ENCODE measurements around the genes USP6NL and PRPF18.

GRCh38 chr10:9755934-9756224 lies 1261.8 kb upstream of the CELF2 start:
- PRO-cap, result no peak

DNA sequence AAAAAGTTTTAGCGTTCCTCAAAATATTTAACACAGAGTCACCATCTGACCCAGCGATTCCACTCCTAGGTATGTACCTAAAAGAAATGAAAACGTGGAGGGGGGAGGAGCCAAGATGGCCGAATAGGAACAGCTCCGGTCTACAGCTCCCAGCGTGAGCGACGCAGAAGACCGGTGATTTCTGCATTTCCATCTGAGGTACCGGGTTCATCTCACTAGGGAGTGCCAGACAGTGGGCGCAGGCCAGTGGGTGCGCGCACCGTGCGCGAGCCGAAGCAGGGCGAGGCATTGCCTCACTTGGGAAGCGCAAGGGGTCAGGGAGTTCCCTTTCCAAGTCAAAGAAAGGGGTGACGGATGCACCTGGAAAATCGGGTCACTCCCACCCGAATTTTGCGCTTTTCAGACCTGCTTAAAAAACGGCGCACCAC lies 366.9 kb upstream of the CELF2 start:
- PRO-cap, result no peak

DNA sequence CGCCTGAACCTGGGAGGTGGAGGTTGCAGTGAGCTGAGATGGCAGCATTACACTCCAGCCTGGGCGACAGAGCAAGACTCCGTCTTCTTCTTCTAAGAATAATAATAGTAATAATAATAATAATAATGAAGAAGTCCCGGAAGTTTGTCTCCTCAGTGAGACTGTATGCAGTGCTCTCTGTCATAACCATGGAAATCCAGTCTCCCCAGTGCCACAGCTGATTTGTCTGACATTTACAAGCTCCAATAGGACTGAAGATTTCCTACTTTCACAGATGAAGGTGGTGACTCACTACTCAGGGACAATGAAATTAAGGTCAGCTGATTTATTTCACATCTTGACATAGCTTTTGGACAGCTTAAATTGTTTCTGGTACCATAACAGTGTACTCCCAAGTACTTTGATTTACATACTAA lies 6.9 kb downstream of the CELF2 start:
- PRO-cap, result no peak

GRCh38 chr10:11150059-11150915 lies 132.6 kb downstream of the CELF2 start:
- PRO-cap, result no peak

GRCh38 chr10:11191712-11192080 lies 174.0 kb downstream of the CELF2 start:
- PRO-cap, result no peak

DNA sequence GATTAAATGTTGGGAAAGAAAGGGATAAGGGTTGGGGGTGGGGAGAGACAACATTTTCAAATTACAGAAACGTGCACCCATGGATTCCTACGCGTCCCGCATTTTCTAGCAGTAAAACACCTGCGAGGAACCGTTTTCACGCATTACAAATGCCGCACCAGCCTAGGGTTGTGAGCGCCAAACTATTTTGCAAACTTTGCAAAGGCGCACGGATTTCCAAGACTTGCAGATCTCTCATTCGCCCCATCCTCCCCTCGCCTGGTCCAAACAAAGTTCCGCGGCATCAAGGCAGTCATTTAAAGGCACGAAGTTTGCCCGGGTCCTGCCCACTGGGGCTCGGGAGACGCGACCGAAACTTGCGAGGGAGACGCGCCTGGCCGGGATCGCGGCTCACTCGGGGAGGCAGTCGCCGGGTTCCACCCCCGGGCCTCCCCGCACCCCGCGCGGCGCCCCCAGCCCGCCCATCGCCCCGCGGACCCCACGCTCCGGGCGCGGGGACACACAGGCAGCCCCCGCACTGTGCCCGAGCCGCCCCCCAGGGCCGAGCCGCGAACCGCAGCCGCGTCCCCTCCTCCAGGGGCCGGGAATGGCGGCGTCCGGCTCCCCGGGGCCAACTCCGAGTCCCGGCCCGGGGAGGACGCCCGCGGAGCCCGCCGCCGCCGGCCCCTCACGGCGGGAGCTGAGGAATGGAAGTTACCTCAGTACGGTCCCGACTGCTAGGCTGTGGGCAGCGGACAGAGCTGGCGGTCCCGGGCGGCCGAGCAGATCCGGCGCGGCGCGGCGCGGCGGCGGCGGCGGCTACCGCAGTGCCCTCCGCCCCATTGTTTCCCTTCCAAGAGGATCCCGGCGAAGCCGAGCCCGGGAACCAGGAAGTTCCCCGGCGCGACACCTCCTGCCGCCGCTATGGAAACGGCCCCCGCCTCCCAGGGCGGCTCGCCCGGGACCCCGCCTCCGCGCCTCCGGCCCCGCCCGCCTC lies at the start of gene USP6NL:
Gene USP6NL, minus strand, starts transcription at position 905 of the 976 bp plus-strand sequence.
- PRO-cap, result unidirectional peak, plus-strand start at position 329 of the sequence; bidirectional peak, plus-strand start outside the sequence, minus-strand start at position 823 of the sequence

DNA sequence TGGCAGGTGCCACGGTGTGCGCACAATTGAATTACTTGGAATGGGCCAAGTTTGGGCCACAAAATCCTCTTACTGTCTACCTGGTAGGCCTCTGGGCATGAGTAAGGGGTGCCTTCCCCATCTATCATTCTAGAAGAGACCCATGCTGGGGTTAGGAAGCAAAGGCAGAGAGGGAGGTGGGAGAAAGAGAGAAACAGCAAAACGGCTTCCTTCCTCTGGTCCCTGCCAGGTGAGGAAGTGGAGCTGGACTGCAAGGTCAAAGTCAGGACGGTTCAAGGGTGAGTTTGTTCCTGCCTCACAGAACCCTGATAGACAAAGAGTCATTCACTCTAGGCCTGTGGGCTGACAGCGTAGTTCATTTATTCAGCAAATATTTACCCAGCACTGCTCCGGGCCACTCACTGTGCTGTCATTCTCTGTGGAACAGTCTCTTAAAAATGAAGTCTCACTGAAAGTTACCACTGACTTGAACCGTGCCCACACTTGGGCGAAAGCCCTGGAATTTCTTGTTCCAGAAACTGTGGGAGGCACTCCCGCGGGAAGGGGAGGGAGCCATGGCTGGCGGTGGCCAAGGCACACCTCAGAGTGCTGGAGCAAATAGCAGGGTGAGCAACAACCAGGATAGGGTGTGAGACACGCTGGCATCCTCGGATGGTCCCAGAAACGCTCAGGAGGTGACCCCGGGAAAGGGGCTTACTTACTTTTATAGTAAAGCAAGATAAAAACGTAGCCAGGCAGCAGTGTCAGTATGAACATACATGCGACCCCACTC lies 26.2 kb upstream of the ECHDC3 start:
- PRO-cap, result bidirectional peak, plus-strand start at position 461 of the sequence, minus-strand start at position 217 of the sequence; unidirectional peak, plus-strand start at position 583 of the sequence

- PRO-cap, result no peak
These were observed 45.8 kb downstream of the CDC123 start for GRCh38 chr10:12241522-12242384.

- PRO-cap, result no peak
These were observed 15.5 kb upstream of the CAMK1D start for GRCh38 chr10:12333664-12334457.

DNA sequence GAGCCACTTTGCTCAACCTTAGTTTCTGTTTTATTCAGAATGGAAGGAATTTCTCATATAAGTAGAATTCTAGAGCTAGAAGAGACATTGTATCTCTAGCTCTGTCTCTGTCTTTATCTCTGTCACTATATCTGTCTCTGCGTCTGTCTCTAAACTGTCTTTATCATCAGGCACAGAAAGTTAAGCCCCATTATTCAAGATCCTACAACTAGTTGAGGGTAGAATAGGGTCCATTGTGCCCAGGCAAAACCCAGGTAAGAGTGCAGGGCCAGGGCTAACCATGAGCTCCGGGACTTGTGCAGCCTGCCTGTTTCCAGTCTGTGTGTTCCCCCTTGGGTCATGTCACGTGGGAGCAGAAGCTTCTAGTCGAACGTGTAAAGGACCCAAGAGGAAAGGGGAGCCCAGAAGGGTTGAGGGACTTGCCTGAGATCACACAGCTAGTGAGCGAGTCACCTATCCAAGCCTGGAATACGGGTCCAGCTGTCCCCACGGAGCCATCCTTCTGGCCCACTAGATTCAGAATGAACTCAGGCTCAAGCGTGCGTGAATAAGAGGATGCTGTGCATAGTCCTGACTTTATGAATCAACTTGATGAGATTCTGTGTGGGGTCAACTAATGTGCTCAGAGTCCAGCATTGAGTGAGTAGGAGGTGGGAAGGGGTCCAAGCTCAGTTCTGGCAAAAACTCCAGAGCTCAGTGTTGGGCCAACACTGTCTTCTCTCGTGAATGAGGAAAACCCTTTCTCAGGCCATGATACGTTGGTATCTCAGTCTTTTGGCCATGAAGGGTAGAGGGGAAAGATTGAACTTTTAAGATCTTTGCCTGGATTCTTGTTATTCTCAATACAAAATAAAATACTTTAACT lies 41.2 kb downstream of the CAMK1D start:
- PRO-cap, result no peak

DNA sequence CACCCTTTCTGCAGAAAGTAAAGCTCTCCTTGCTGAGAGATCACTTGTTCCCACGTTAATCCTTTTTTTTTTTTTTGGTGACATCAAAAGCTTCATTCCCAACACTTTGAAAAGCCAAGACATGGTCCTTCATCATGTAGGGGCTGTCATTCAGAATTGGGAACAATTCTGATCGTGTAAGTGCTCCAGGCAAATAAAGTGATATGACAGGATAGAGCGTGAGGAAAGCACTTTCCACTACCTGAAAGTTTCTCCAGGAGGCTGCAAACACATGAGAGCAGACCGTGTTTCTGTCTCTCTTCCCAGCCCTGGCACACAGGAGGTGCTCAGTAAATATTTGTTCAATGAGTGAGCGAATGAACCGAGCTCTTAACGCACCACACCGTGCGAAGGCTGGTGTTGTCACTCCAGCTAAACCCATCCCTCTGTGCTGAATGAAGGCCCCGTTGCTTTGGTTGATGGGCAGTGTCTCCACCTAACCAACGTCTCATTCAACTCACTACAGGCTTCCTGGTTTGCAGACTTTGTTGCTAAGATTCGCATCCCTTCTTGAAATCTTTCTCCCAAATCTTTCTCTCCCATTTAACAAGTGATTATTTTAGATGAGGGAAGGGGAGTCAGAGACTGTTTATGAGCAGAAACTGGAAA lies 282.4 kb downstream of the CAMK1D start:
- PRO-cap, result bidirectional peak, plus-strand start at position 399 of the sequence, minus-strand start at position 292 of the sequence

GRCh38 chr10:13161755-13162419 lies 529 bp downstream of the MCM10 start:
- PRO-cap, result no peak

DNA sequence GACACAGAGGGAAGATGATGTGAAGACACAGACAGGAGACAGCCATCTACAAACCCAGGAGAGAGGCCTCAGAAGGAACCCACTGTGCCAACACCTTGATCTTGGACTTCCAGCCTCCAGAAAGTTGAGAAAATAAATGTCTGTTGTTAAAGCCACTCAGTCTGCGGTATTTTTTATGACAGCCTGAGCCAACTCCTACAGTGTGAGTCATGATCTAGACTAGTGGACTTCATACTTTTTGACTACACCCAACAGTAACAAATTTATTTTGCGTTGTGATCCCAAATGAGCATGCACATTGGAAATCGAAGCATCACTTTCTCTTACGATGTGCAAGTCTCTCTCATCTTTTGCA lies 29.0 kb downstream of the PHYH start:
- PRO-cap, result no peak

DNA sequence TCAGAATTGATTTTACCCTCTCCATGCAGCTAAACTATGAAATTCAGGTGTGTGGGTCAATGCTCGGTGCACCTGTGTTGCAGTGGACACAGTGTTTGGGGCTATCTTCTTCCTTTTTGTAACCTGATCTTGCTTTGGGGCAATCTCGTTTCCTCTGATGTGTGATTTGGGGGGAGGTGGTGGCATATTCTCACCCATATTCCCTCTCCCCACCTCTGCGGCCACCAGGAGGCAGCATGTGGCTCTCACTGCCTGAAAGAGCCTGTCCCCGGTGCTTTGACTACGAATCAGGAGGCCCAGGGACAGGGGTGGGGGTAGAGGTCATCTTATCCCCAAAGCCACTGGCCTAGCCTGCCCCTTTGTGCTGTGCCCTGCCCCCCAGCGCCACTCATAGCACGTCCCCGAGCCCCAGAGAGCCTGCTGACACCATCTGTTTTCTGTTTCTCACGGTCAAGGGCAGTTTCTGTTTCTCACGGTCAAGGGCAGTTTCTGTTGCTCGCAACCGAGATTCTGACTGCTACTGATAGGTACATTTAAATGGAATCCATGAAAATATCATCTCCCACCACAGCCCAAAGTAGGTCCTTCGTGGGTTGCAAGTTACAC lies 28.3 kb downstream of the PHYH start:
- PRO-cap, result no peak

- PRO-cap, result unidirectional peak, minus-strand start at chr10:13272378; bidirectional peak, plus-strand start at chr10:13272595, minus-strand start at chr10:13272378
These were observed 27.6 kb downstream of the PHYH start for GRCh38 chr10:13272186-13272670.

- PRO-cap, result unidirectional peak, plus-strand start at chr10:13587005
These were observed at the start of gene PRPF18 for GRCh38 chr10:13586447-13587288. Gene PRPF18 (plus strand): TSS chr10:13586965.

GRCh38 chr10:13679660-13680101 lies 92.9 kb downstream of the PRPF18 start:
- PRO-cap, result bidirectional peak, plus-strand start at chr10:13679929, minus-strand start at chr10:13679790

GRCh38 chr10:13891034-13892227 lies 304.7 kb downstream of the PRPF18 start:
- PRO-cap, result bidirectional peak, plus-strand start at chr10:13891927, minus-strand start at chr10:13891729

GRCh38 chr10:13971591-13971956 lies 359.1 kb downstream of the FRMD4A start:
- PRO-cap, result no peak

DNA sequence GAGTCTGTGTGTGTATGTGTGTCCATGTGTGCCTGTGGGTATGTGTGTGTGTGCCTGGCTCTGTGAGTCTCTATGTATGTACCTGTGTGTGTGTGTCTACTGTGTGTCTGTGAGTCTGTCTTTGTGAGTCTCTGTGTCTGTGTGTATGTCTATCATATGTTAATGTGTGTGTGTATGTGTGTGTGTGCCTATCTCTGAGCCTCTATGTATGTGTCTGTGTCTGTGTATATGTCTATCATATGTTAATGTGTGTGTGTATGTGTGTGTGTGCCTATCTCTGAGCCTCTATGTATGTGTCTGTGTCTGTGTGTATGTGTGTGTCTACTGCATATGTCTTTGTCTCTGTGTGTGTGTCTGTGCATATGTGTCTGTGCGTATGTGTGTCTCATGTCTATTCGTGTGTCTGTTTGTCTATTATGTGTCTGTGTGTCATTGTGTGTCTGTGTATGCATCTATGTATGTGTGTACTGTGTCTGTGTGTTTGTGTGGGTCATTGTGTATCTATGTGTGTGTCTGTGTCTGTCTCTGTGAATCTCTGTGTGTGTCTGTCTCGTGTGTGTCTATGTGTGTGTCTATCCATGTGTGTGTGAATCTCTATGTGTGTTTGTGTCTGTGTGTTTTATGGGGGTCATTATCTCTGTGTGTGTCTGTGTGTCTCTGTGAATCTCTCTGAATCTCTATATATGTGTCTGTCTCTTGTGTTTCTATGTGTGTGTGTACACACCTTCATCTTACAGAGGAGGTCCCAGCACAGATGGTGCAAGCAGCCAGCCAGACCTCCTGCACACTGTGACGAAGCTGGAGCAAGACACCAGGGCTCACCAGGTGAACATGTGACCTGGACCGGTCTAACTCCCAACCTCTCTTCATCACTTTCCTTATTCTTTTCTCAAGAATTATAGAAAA lies 355.4 kb downstream of the FRMD4A start:
- PRO-cap, result no peak